LHCN-M2 (cell line): ENCODE results near the genes ABHD2, RLBP1 and POLG.

DNA sequence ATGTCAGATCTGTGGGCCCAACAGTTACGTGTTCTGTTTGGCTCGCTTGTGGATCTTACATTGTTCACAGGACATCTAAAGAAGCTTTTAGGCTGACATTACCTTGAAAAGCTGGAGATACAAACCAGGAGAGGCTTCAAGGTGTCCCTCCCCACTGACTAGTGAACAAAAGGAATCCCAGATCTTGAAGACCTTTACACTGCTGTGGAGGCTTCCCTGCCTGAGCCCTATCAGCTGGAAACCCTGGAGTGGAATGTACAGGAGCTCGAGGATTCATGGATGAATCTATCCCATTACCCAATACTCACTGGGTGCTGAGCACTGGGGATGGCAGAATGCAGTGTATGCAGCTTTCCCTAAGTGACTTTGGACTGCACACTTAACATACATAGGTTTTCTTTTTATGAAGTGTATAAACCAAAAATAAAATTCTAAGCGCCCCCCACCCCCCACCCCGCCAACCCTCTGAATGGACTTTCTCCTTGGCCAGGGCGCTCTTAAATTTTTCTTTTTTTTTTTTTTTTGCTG, 82.3 kb upstream of the MFGE8 start:
- RAMPAGE, long total RNA: no peak

- RAMPAGE, long total RNA: no peak
Measured at GRCh38 chr15:89087484-89088787, at the start of gene ABHD2. TSS of gene ABHD2 (plus strand) at chr15:89088456.

GRCh38 chr15:89111733-89112881, 23.9 kb downstream of the ABHD2 start:
- RAMPAGE, long total RNA: no peak

- RAMPAGE, long total RNA: no peak
Measured at GRCh38 chr15:89115044-89115281, 26.7 kb downstream of the ABHD2 start.

GRCh38 chr15:89116090-89116898, 28.0 kb downstream of the ABHD2 start:
- RAMPAGE, long total RNA: no peak

- RAMPAGE, long total RNA: no peak
Measured at GRCh38 chr15:89125164-89125979, 37.1 kb downstream of the ABHD2 start.

- RAMPAGE, long total RNA: no peak
Measured at GRCh38 chr15:89136511-89137410, 48.5 kb downstream of the ABHD2 start.

- RAMPAGE, long total RNA: no peak
Measured at GRCh38 chr15:89139016-89139805, 51.0 kb downstream of the ABHD2 start.

GRCh38 chr15:89221281-89222050, at the start of gene RLBP1:
TSS of gene RLBP1 (minus strand) at chr15:89221579.
- RAMPAGE, long total RNA: no peak

- RAMPAGE, long total RNA: no peak
Measured at GRCh38 chr15:89315434-89316337, 18.9 kb downstream of the POLG start.

- RAMPAGE, long total RNA: no peak
Measured at GRCh38 chr15:89318342-89318847, 16.2 kb downstream of the POLG start.

GRCh38 chr15:89330154-89330450, 4.5 kb downstream of the POLG start:
- RAMPAGE, long total RNA: no peak

DNA sequence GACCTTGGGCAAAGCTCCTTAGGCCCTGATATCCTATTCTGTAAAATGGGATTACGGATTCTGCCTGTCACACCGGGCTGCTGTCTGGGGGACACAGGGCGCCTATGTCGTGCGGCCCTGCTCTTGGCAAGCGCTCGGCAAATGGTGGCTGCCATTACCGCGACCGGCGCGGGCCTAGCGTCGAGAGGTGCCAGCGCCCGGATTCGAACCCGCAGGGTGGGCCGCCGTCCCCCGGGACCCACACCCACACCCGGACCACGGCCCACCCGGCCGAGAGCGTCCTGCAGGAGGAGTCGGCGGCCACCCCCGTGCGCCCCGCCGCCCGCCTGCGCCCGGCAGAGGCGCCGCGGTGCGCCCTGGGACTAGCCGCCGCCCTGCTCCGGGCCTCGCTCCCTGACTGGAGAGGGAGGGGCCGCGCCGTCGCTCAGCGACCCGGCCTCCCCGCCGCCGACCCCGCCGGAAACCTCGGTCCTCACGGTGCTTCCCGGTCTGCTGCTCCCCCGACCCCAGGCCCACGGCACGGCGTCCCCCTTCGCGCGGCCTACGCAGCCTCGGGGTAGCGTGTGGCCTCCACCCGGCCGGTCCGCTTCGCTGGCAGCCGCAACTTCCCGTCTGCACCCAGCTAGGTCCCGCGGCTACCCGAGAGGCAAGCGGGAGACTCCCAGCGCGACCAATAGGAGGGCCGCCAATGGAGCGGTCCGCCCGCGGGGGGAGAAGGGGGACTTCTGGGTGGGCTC, at the start of gene POLG:
POLG (minus strand) TSS at position 616 of the 737 bp plus-strand sequence.
- RAMPAGE, long total RNA: no peak

- RAMPAGE, long total RNA: no peak
Measured at GRCh38 chr15:89446127-89446689, 50.2 kb downstream of the RHCG start.

GRCh38 chr15:89683026-89683881, 4.1 kb upstream of the PLIN1 start:
- RAMPAGE, long total RNA: no peak

DNA sequence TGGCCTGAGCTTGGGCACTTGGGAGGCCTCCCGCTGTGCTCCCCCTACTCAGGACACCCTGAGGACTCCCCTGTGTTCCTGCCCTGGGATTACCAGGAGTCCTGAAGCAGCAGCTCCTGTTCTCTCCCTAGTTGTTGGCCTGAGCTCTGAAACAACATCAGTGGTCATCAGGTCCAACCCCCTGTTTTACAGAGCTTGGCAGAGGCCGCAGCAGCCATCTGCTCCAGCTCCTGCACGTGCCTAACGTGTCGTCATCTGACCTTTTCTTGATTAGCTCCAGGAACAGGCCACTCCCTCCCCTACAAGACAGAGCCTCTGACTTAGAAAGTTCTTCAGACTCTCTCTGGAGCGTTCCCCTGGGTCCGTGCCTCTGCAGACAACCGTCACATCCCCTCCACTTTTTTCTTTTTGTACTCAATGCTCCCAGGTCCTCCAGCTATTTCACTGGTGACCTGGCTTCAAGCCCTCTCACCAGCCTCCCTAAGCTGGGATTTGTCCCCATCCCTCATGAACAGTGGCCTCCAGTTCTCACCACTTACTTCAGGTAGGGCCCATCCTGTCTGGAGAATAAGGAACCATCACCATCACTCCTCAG, 7.9 kb upstream of the MESP2 start:
- RAMPAGE, long total RNA: no peak

DNA sequence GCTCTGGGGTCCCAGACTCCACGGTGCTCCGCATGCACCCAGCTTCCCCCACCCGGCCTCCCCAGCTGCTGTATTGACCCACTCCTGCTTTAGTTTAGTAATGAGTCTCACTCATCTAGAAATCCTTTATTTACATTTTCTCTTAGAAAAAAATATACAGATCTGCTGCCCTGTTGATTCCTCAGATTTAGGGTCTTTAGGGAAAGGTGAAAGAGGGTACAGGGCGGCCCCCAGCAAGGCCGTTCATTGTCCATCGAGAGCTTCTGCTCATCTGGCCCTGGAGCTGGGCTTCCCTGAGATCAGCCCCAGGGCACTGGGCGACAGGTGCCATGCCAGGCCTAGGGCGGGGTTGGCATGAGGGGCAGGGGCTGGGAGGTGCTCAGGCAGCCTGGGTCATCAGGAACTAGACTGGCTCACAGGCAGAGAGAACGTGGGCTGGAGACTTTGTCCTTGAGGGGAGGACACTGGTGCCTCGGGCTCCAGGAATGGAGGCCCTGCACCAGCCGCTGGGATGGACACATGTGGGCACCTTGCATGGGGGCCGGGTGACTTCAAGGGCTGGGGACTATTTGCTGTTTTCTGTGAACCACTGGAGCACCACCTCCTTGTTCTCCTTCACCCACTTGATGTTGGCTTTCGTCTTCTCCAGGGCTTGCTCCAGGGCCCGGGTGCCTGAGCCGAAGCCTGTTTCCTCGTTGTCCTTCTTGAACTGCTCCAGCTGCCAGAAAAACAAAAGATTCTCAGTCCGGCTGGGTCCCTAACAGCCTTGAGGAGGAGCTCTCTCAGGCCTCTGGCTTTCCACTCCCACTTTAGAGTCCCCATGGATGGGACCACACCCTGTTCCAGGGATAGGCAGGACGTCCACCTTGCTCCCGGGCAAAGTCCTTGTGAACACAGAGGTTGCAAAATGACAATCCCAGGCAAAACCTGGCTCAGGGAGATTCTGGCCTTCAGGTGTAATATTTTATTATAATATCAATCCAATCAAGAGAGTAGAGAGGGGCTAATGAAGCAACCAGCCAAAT, 9.0 kb downstream of the MESP2 start:
- RAMPAGE, long total RNA: no peak

- RAMPAGE, long total RNA: no peak
Measured at GRCh38 chr15:89792780-89793315, 16.7 kb downstream of the MESP2 start.

GRCh38 chr15:89852443-89853011, 37.9 kb upstream of the ANPEP start:
- RAMPAGE, long total RNA: no peak

GRCh38 chr15:89947458-89947692, 34.6 kb upstream of the ARPIN start:
- RAMPAGE, long total RNA: no peak